ENCODE results near the genes FAM114A2, GALNT10 and HAND1.

GRCh38 chr5:151619812-151620138 lies 28.6 kb upstream of the FAT2 start:
- PRO-cap = no peak

- PRO-cap = no peak
These were observed 21.6 kb downstream of the SPARC start for GRCh38 chr5:151665154-151665557.

DNA sequence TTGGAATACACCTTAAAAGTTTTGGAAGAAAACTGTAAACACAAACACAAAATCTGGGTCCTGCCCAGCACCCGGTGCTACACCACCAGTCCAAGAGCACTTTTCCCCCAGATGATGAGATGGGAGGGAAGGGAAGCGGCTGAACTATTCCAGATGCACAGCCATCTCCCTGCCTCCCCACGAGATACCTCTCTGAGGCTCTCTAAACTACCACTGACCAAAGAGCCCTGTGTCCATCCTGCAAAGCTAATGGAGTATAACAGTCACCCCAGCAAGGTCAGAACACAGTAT lies 8.0 kb downstream of the SPARC start:
- PRO-cap = no peak

- PRO-cap = no peak
These were observed 1.9 kb upstream of the G3BP1 start for GRCh38 chr5:151770025-151770150.

DNA sequence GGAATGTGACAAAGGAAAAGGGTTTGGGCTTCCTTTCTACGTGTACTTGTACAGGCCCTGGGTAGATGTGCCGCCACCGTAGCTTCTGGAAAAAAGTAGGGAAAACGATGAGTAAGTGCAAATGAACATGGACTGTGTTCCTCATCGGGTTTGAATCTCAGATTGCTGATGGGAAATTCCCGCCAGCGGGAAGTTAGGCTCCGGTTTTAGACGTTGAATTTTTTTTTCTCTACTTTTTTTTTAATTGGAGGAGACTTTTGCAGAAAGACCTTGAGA lies 1.1 kb downstream of the G3BP1 start:
- PRO-cap = unidirectional peak, minus-strand start at position 87 of the sequence

DNA sequence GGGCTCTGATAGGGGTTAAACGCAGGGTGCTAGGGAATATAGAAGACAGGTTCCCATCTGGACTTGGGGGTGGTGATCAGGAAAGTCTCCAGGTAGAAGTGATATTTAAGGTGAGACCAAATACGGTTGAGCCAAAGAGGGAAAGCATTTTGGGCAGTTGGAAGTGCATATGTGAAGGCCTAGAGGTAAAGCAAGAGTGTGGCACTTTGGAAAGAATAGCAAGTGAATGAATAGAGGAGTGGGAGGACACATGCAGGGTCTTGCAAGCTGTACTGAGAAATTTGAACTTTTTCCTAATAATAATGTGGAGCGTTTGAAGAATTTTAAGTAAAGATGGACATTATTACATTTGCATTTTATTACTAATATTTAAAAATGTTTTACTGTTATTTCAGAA lies 59.4 kb downstream of the GLRA1 start:
- PRO-cap = no peak

DNA sequence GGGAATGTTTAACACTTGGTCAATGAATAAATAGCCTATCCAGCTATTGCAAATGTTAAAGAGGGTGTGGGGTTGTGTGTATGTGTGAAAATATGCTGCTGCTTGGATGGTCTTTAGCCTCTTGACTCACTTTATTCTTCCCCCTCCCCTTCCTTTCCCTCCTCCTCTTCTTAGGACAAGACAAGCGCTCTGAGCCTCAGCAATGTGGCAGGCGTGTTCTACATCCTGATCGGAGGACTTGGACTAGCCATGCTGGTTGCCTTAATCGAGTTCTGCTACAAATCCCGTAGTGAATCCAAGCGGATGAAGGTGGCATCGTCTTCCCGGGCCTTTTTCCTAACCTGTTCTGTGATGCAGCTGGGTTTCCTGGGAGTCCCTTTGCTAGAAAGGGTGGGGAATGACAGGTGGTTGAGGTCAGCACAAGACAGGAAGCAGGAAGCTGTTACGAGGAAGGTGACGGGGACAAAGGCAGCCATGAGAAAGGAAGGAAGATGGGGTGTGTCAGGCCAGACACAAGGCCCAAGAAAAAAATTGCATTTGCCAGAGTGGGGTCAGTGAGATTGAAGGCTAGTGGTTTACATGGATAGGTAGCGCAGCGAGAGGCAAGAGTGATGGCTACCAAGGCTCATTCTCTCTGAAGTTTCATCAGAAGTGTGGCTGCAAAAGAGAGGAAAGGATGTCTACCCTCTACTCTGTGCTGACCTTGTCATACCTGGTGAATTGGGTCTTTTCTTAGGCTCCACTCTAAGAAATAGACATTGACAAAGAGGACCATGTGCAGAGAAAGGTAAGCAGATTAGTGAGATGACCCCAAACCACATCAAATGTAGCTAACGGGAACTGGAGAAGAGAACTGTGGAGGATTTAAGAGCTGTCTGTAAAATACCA lies 236.3 kb downstream of the FAM114A2 start:
- PRO-cap = no peak

DNA sequence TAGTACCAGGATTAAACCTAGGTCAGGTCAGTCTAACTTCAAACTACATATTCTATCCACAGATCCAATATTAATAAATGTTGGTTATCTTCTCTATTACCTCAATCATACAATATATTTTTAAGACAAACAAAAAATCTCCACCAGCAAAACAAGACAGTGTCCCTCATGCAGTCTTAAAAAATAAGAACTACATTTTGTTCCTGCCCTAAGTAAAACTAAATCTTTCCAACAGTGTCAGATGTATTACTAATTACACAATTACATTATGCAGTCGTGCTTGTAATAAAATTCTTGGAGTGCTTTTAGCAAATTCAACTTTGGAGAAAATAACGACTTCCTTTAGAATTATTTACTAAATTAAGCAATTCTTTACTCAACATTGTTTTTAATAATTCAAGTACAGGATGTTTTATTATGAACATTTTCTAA lies 138.1 kb downstream of the FAM114A2 start:
- PRO-cap = no peak

DNA sequence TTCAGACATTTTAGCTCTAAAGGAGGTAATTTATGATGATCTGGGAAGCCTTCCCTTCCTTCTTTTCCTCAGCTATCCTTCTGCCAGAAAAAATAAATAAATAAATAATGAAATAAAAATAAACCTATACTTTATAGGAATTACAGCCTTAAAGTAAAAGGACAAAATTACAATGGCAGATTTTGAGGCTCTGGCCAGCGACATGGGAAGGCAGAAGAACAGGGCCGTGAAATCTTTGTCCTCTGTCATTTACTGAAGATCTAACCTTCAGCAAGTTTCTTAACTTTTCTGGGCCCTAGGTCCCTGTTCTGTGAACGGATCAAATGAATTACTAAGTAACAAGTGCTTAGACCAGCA lies 68.8 kb downstream of the FAM114A2 start:
- PRO-cap = unidirectional peak, minus-strand start at position 93 of the sequence

- PRO-cap = bidirectional peak, plus-strand start at chr5:154038458, minus-strand start at chr5:154038398; bidirectional peak, plus-strand start at chr5:154038999, minus-strand start at chr5:154038921
These were observed at the start of gene FAM114A2 for GRCh38 chr5:154038172-154039479. TSS of gene FAM114A2 (minus strand) at chr5:154038910.

- PRO-cap = bidirectional peak, plus-strand start at chr5:154190733, minus-strand start at chr5:154190413; unidirectional peak, minus-strand start at chr5:154191246
These were observed at the start of gene GALNT10 for GRCh38 chr5:154190257-154191481. TSS of gene GALNT10 (plus strand) at chr5:154190733.

DNA sequence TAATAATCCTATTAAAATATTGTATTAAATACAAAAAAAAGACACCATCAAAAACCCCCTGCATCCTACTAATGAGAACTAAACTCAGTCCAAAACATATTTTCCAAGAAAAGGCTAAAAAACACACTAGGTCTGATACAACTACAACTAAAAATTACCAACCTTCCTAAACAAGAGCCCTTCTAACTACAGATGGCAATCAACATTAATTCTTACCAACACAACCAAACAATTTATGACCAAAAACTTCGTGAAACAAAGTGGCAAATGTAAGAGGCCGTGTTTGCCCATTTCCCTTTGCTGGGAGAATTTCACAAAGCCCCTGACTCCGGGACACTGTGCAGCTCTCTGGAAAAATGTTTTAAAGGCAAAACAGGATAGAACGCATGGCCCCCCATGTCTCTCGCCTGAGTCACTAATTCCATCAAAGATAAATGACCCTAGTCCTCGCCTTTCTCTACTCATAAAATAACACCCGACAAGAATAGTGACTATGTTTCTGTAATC lies 55.9 kb upstream of the SAP30L start:
- PRO-cap = no peak

GRCh38 chr5:154422989-154423281 lies 22.9 kb upstream of the SAP30L start:
- PRO-cap = no peak

DNA sequence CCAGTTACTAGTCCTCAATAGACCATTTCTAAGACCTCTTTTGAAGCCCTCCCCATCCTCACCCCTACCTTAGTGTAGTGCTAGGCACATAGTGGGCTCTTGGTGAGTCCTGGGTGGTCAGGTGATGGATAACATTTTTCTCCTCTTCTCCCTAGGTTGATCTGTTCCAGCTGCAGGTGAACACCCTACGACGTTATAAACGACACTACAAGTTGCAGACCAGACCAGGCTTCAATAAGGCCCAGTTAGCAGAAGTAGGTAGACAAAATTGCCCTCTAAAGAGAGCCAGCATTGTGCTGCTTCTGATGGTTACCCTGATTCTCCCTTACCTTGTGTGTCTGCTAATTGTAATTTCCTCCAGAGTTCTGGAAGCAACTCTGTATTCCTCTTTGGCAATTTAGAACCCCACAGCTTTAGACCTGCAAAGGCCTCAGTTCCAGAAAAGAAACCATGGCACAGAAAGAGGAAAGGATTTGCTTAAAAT lies 7.5 kb downstream of the SAP30L start:
- PRO-cap = no peak

DNA sequence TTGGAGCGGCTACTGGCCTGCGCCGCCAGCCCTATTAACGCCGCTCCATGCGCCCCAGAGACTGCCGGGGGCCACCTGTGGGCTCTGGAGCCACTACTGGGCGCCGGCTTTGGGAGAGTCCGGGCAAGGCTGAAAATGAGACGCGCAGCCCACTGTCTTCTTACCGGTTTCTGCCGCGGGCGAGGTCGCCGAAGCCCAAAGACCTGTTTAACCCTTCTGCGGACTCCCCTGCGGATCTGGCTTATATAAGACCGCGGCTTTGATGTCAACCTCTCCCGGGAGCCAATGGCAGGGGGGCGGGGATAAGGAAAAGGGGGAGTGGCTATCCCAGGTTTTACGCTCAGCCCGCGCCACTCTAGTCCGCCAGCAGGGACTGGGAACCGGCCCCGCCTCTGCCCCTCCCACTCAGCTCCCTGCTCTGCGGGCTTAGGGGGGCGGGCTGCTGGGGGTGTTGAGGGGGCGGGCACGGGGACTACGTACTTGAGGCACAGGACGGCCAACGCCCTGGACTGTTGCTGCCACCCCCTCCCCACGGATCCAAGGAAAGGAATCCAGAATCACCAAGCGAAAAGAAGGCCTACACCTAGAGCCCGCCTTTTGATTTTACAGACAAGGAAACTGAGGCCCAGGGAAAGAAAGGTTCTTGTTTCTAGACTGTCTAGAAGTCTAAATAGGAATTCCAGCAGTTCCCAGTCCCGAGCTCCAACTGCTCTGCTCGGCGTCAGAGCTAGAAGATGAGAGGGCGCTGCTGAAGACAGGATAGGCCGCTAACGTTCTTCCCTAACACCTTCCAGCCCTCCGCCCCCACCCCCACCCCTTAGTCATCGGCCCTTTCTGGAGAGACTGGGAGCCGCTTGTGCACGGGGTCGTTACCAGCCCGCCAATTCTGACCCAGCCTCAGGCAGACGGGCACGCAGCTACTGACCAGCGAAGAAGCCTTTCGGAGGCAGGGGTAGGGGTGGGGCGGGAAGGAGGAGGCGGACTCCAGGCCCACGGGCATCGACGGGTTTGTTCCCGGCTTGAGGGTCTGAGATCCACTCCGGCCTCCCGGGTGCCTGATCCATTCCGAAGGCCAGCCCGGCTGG lies at the start of gene HAND1:
TSS of gene HAND1 (minus strand) at position 218 of the 1,085 bp plus-strand sequence.
- PRO-cap = no peak

GRCh38 chr5:154608353-154608692 lies 130.3 kb upstream of the HAND1 start:
- PRO-cap = no peak

- PRO-cap = unidirectional peak, minus-strand start at chr5:154714681
These were observed 40.7 kb upstream of the LARP1 start for GRCh38 chr5:154714414-154714978.

- PRO-cap = no peak
These were observed 24.8 kb downstream of the LARP1 start for GRCh38 chr5:154779865-154780513.

DNA sequence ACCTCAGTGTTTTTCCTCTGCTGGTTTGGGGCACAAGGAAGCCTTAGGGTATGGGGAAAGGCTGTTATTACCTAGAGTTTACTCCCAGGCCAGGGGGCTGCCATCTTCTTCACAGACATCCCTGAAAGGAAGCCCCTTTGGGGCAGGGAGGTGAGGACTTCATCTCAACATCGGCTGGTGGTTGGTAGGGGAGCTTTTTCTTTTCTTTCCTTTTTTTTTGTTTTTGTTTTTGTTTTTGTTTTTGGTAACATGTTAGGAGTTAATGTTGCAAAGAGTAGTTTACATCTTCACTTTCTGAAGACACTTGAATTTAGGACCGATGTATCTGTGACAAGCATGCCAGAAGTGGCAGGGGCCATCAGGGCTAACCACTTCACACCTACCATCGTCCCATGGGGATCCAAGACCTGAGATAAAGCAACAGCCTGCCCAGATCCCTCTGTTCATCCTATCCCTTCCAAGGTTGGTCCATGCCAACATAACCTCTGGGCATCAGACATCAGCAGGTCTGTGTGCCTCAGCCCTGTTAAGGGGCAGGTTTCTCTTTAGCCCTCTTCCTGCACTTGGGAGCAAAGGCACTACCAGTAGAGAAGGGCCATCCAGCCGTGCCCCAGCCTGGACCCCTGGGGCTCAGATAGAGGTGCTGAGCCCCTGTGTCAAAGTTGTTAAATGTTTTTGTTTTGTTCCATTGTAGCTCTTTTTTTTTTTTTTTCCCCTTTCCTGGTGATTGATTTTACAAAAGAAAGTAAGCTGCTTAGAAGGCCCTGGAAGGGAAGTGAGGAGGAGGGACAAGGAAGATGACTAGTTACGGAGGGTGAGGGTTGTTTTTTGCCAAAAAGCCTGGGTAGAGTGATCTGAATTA lies 33.9 kb downstream of the FAXDC2 start:
- PRO-cap = no peak

DNA sequence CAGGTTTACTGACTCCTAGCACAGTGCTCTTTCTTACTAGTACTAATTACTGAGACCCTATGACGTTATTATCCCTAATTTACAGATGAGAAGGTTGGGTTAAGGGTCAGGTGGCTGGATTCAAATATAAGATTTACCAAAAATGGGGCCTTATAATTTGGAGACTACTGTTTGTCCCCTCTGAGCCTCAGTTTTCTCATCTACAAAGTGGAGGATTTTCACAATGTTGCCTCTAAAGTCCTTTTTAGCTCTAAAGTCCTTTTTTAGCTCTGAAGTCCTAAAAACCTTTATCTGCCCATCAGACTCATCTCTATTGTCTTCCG lies 61.9 kb downstream of the KIF4B start:
- PRO-cap = no peak